ENCODE results near the genes RSPO1, RRAGC and NDUFS5.

DNA sequence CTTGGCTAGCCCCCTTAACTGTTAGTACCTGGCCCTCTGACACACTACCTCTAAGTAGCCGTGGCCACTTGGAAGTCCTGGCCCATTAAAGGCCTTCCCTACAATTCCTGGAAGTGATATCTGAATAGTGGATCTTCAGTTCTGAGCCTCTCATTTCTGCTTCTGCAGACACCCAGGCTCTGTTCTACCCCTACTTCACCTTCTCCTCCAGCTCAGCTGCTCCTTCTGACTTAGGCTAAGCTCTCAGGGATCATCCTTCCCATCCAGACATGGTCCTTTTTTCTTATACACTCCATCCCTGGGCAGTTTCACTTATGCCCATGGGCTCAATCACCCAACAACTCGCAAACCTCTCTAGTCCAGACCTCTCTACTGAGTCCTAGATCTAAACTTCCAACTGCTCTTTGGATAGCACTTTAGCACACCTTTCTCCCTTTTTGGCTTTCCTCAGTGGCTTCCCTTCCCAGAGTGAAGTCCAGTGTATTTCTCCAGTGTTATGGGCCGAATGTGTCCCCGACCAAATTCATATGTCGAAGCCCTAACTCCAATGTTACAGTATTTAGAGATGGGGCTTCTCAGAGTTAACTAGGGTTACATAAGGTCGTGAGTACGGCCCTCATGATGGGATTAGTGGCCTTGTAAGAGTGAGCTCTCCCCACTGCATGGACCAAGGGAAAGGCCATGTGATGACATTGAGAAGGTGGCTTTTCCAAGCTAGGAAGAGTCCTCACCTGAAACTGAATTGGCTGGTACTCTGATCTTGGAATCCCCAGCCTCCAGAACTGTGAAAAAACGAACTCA lies 3.9 kb upstream of the OSCP1 start:
- PRO-cap, result no peak
- RAMPAGE, long total RNA, 4 experiments, result no peak in any of the 4 experiments

- PRO-cap, result no peak
- RAMPAGE, long total RNA, 4 experiments, result no peak in any of the 4 experiments
Observed at GRCh38 chr1:36664485-36664914, 181.8 kb upstream of the CSF3R start.

DNA sequence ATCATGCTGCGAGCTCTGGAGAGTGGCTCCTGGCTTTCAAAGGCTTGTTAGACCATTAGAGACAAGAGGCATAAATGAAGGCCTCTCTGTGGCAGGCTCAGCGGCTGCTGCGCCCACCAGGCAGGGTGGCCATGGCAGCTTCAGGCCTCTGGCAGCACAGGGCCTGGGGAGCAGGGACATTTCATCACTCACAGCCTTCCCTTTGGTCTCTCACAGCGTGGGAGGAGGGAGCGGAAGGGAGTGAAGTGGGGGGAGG lies 210.1 kb downstream of the GRIK3 start:
- PRO-cap, result no peak
- RAMPAGE, long total RNA, 4 experiments, result no peak in any of the 4 experiments

- PRO-cap, result unidirectional peak, plus-strand start at chr1:36865514
- RAMPAGE, long total RNA, 4 experiments, result no peak in any of the 4 experiments
Observed at GRCh38 chr1:36865301-36865595, 169.1 kb downstream of the GRIK3 start.

DNA sequence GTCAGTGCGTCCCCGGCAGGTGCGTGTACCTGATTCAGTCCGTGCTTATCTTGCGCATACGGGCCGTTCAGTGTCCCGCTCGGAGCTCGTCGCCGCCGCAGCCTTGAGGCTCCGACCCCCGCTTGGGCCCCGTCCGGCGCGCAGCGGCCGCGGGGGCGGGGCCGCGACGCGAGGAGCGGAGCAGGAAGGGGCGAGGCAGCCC lies 216 bp upstream of the ZC3H12A start:
- PRO-cap, result bidirectional peak, plus-strand start outside the sequence, minus-strand start at position 145 of the sequence
- RAMPAGE, long total RNA, 4 experiments, result start-site peak on the minus strand in 4 of 4 experiments, centred at positions 122 to 152 of the sequence, 8 to 49 reads per replicate

DNA sequence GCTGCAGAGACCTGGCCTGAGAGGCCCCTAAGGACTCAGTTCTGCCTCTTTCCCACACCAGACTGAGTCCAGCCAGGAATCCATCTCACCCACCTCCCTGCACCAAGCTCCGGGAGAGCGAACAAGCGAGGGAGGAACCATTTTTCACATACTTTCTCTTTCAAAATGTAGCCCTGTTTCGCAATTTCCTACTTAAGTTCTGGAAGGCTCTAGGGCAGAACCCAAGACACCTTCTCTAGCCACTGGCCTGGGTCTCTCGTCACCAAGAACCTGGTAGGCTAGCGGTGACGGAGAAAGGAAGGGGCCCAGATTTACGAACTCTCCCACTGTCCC lies 10.8 kb upstream of the GNL2 start:
- PRO-cap, result no peak
- RAMPAGE, long total RNA, 4 experiments, result no peak in any of the 4 experiments

DNA sequence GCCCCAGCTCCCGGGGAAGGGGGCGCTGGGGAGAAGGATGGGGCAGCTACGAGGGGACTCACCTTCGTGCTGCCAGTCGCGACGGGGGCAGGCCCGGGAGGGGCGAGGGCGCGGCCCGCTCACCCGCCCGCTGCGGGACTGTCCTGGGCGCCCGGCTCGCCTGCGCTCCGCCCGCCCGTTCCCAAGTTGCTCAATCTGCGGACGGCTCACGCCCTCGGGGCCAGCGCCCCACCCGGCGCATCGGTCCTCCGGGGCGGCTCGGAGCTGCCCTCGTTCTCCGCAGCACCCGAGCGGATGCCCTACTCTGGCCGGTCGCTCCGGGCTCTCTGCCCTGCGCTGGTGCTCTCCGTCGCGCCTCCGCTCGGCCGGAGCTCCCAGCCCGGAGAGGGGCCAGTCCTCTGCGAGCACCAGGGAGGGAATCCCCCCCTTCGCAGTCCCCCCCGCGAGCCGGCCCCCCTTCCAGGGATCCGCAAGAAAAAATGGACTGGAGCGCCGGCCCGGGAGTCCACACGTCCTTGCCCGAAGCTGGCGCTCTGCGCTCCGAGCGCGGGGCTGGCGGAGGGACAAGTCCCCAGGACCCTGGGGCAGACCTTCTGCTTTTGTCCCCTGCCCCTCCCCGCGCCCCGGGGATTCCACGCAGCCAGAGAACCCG lies at the start of gene RSPO1:
Gene RSPO1 (minus strand): TSS at position 389 of the 652 bp plus-strand sequence.
- PRO-cap, result no peak
- RAMPAGE, long total RNA, 4 experiments, result start-site peak on the minus strand in 3 of 4 experiments, centred at positions 123 to 426 of the sequence, 5 to 18 reads per replicate

- PRO-cap, result no peak
- RAMPAGE, long total RNA, 4 experiments, result no peak in any of the 4 experiments
Observed at GRCh38 chr1:37752160-37752428, 12.8 kb downstream of the EPHA10 start.

DNA sequence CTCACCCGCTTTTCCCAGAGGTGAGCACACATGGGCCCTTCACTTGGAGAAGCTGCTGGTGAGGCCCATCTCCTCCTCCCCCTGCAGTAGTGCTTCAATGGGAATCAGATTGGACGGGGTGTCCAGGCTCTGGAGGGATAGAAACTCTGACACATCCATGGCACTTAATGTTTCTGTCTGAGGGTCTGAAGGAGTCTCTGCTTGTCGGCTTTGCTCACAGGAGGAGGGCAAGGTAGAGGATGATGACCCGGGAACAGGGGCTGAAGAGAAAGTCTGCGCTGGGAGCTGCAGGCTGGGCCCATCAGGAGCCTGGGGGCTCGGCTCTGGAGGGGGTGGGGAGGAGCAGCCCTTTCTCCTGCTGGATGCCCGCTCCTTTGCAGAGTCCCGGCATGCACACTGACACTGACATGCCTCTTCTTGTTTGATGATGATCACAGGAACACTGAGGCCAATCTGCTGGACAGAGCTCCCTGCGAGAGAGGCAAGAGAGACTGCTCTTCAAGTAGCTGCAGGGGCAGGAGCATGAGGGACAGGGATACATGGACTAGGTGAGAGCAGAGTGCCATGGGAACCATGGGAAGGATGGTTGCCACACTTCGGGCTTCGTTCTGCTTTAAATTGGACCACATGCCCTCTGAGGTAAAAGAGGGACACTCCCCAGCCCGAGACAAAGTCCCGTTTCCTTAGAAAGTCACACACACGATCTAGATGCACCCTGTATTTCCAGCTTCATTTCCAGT lies 7.3 kb upstream of the YRDC start:
- PRO-cap, result no peak
- RAMPAGE, long total RNA, 4 experiments, result no peak in any of the 4 experiments

GRCh38 chr1:37840139-37840441 lies 19.3 kb downstream of the MTF1 start:
- PRO-cap, result no peak
- RAMPAGE, long total RNA, 4 experiments, result no peak in any of the 4 experiments

DNA sequence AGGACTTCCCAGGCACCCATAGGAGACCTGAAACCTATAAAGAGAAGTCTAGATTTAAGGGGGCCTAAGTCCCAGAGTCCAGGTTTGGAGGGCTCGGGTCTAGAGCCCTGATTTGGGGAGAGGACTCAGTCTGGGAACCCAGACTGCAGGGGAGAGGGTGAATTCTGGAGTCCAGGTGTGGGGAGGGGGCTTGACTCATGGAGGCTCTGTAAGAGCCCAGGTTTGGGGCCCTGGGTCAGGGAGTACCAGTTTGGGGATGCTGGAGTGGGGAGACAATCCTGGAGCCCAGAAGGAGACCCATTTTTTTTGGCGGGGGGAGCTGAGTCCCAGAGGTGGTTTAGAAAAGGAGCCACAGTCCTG lies 7.2 kb upstream of the SF3A3 start:
- PRO-cap, result no peak
- RAMPAGE, long total RNA, 4 experiments, result no peak in any of the 4 experiments

DNA sequence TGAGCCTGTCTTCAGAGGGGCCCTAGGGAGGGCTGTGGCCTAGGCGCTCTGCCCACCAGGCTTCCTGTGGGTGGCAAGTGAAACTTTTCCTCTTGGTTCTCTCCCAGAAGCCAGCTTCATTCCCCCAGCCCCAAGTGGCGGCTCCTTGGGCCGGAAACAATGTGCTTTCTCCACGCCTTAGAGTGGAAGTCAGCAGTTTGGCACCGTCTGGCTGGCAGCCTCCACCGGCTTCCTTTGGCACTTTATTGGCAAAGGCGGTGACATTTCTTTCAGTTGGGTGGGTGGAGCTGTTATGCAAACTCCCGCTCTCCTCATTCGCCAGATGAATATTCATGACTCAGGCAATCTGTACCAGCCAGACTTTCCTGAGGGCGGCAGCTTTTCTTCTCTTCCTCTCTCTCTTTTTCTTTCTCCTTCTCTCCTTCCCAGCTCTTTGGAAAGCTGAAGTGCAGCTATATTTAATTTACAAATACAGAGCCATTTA lies 67.7 kb upstream of the POU3F1 start:
- PRO-cap, result unidirectional peak, minus-strand start at position 236 of the sequence
- RAMPAGE, long total RNA, 4 experiments, result no peak in any of the 4 experiments

DNA sequence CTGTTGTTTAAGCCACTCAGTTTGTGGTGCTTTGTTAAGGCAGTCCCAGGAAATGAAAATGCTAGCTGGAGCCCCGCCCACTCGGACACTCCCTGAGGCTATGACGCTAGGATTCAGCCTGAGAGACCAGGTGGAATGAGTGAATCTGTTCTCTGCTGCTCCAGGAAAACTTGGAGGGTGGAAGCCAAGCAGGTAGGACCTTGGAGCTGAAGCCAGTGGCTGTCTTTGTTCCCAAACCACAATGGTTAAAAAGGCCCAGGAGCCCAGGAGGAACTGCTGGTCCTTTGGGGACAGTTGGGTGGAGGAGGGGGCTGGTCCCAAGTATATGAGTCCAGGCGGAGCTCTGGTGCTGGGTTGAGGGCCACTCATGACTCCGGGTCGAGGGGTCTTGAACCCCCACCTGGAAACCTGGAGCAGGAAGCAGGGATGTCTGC lies 196.7 kb upstream of the POU3F1 start:
- PRO-cap, result no peak
- RAMPAGE, long total RNA, 4 experiments, result no peak in any of the 4 experiments

- PRO-cap, result no peak
- RAMPAGE, long total RNA, 4 experiments, result no peak in any of the 4 experiments
Observed at GRCh38 chr1:38270316-38270930, 223.8 kb upstream of the POU3F1 start.

GRCh38 chr1:38559148-38560078 lies 300.2 kb downstream of the RRAGC start:
- PRO-cap, result no peak
- RAMPAGE, long total RNA, 4 experiments, result no peak in any of the 4 experiments

DNA sequence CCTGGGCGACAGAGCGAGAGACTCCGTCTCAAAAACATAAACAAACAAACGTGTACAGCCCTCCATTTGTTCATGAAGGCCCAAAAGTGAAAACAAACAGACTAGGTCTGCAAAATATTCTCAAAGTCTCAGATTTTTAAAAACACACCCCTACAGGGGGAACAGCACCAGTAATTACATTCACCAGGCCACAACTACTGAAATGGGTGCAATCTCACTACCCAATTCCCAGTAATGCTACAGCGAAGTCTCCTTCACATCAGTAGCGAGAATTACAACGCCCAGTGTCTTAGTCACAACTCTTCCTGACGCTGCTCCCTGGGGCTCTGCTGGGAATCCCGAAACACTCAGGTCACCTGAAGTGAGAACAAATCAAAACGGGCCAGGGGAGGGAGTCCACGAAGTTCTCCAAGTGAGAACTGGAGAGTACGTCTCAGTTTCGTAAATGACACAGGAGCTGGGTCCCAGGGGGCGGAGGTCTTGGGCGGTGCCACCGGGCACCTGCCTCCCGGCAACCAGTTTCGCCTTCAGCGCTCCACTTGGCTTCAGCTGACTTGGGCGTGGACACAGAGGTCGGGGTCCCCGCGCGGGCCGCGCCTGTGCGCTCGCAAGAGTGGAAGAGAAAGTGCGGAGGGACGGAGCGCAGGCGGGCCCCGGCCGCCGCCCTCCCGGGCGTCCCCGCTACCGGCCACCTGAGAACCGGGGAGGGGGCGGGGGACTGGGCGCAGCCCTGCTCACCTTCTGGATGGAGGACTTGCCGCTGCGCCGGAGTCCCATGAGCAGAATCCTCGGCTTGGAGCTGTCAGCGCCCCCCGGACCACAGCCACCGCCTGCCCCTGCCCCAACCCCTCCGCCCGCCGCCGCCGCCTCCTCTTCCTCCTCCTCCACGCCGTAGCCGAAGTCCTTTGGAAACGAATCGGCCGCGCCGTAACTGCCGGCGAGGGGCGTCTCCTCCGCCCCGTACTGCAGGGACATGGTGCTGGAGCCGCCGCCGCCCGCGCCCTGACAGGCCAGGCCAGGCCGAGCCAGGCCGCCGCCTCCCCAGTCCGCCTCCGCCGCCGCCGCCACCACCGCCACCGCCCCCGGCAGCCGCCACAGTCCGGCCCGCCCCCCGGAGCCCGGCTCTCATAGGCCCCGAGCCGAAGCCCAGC lies at the start of gene RRAGC:
Gene RRAGC (minus strand): TSS at position 1,101 of the 1,151 bp plus-strand sequence.
- PRO-cap, result bidirectional peak, plus-strand start at position 444 of the sequence, minus-strand start at position 328 of the sequence; bidirectional peak, plus-strand start outside the sequence, minus-strand start at position 1,066 of the sequence
- RAMPAGE, long total RNA, 4 experiments, result no peak in any of the 4 experiments

DNA sequence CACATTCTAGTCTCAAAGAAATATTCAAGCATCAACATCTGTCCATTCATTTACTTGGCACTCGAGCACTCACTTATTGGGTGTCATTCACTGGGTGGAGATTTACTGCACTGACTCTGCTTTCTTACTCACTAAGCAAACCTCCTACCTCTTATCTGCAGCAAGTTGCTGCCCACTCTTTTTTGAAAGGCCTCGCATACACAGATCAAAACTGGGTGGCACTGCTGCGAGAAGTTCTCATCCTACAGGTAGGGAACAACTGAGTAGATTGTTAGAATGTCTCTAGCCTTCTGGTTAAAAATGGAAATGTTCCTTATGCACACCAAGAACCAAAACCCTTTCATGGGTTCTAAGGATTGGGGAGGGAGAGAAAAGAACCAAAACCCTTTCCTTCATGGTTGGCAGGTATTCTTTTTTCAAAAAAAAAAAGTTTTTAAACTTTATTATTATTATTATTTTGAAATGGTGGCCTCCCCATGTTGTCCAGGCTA lies 17.9 kb downstream of the RHBDL2 start:
- PRO-cap, result no peak
- RAMPAGE, long total RNA, 4 experiments, result no peak in any of the 4 experiments

DNA sequence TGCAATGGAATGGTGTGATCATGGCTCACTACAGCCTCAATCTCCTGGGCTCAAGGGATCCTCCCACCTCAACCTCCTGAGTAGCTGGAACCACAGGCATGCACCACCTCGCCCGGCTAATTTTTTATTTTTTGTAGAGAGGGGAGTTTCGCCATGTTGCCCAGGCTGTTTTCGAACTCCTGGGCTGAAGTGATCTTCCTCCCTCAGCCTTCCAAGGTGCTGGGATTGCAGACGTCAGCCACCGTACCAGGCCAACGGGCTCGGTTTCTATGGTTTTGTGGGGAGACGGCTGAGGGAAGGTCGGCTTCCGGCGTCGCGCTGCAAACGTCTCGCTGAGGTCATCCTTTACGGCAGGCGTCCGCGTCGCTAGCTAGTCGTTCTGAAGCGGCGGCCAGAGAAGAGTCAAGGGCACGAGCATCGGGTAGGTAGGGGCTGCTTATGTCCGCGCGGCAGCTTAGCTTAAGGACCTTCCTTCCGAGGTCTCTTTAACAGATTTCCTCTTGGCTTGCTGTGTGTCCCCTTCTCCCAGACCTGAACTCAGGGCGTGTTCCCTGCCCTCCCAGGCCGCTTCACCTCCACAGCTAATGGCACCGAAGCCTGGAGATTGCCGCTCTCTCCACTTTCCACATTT lies at the start of gene NDUFS5:
Gene NDUFS5 (plus strand): TSS at position 373 of the 631 bp plus-strand sequence.
- PRO-cap, result bidirectional peak, plus-strand start at position 373 of the sequence, minus-strand start at position 267 of the sequence
- RAMPAGE, long total RNA, 4 experiments, result start-site peak on the plus strand in 4 of 4 experiments, centred at positions 368 to 373 of the sequence, 3,576 to 30,767 reads per replicate

GRCh38 chr1:39081882-39082075 lies 55.6 kb downstream of the NDUFS5 start:
- PRO-cap, result no peak
- RAMPAGE, long total RNA, 4 experiments, result no peak in any of the 4 experiments

- PRO-cap, result no peak
- RAMPAGE, long total RNA, 4 experiments, result no peak in any of the 4 experiments
Observed at GRCh38 chr1:39102488-39103375, 76.6 kb downstream of the NDUFS5 start.

Measured in gastroesophageal sphincter (tissue), 4 donors.